Endodermal cell (in vitro differentiated cells): ENCODE measurements around a stretch of chr5.

DNA sequence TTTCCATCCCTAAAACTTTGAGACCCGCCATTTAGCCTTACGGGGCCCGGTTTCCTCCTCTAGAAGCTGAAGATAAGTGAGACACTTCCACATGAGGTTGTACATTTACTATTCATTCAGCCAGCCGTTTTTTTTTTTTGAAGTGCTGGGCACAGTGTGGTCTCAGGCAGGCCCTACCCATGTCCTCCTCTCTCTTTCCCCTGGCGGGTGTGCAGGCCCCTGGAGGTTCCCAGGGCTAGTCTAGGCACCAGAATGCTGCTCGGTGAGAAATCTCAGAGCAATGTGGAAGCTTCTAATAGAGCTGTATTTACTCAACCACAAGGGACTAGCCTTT, 107.4 kb upstream of the LARP1 start:
- PRO-cap, result unidirectional peak, minus-strand start at position 211 of the sequence

GRCh38 chr5:154692151-154692900, 62.9 kb upstream of the LARP1 start:
- PRO-cap, result no peak

GRCh38 chr5:154769106-154770083, 14.2 kb downstream of the LARP1 start:
- PRO-cap, result no peak

DNA sequence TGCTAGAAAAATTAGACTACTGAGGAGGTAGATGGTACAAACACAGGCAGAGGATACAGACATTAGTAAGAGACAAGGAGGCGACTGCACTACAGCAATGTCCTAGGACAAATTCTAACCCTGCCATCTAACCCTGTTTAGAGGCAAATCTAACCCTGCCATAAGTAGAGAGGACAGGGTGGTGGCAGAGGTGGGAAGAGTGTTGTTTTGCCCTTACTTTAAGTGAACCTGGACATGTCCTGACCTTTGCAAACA, 276 bp downstream of the FAXDC2 start:
- PRO-cap, result no peak

GRCh38 chr5:154868588-154868963, 10.1 kb downstream of the CNOT8 start:
- PRO-cap, result no peak

DNA sequence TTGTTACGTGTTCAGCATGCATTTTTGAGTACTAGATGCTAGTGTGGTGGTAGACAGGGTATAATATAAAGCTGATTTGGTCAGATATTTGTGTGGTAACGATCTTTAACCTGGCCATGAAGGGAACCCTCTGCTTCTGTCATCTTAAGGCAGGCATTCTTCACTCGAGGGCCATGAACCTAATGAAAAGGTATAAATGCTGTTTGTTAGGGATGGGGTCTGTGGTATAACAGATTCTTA, 13.4 kb downstream of the CNOT8 start:
- PRO-cap, result no peak

DNA sequence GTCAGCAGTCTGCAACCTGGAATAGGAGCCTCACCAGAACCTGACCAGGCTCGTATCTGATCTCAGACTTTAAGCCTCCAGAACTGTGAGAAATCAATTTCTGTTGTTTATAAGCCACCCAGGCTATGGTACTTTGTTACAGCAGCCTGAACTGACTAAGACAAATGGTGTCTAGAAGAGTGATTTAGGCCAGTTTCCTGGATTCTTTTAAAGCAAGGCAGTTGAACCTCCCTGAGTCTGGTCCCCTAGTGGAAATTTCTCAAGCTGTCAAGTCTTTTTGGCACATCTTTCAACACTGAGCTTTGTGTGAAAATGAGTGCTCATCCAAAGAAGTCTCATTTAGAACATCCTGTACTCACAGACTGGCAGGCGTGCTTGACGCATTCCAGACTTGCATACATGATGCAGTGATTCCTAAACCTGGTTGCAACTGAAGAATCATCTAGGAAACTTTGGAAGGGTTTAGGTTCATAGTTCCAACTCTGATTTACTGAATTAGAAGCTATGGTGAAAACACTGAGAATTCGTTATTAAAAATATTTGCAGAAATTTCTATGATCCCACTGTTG, 254.7 kb upstream of the PPP1R2B start:
- PRO-cap, result no peak

- PRO-cap, result no peak
These were observed 8.3 kb upstream of the CYFIP2 start for GRCh38 chr5:157257678-157258037.

GRCh38 chr5:157309357-157310037, 36.0 kb downstream of the FNDC9 start:
- PRO-cap, result no peak

DNA sequence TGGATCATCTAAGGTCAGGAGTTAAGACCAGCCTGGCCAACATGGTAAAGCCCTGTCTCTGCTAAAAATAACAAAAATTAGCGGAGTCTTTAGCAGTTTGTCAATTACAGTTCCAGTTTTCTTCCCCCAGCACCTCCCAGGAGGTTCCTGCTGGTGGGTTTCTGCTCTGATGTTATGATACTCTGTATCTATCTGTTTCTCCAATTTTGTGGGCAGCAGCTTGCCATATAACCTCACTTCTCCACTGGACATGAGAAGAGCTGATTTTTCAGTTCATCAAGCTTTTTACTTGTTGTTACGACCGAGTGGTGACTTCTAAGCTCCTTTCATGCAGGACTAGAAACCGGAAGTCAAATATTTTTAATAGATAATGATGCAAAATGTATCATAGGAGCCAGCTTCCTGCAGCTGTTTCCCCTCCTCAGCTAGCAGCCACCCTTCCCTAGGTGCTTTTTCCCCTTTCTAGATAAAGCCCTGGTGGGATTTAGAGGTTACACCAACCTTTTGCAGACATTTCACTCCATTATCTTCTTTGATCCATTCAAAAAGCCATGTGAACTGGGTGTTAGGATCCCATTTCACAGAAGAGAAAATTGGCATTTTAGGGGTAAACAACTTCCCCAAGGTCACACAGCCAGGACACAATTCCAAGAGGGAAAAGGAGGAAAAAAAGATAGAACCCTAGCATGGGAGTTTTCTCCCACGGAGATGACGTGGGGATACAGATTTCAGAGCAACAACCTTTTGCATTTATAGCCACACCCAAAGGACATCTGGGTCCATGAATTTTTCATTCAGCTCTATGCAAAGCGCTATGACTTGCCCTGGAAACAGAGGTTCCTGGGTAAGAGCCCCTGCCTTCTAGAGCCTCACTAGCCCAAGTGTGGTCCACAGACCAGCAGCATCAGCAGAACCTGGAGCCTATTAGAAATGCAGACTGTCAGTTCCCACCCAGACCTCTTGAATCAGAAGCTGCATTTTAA, 17.2 kb upstream of the ADAM19 start:
- PRO-cap, result no peak

- PRO-cap, result no peak
These were observed 865 bp upstream of the C5orf52 start for GRCh38 chr5:157670470-157670866.

DNA sequence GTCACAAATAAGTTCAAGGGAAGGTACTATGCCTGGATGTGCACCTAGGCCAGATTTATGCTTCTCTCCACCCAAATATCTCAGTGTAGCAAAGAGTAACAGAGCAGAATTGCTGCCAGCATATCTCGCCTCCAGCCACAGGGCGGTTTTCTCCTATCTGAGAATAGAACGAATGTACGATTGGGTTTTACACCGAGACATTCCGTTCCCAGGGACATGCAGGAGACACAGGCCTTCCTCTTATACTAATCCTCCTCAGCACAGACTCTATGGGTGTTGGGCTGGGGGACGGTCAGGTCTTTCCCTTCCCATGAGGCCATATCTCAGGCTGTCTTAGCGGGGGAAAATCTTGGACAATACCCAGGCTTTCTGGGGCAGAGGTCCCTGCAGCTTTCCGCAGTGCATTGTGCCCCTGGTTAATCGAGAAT, 14.9 kb downstream of the C5orf52 start:
- PRO-cap, result no peak

- PRO-cap, result no peak
These were observed 216.3 kb upstream of the CLINT1 start for GRCh38 chr5:158075114-158075723.

DNA sequence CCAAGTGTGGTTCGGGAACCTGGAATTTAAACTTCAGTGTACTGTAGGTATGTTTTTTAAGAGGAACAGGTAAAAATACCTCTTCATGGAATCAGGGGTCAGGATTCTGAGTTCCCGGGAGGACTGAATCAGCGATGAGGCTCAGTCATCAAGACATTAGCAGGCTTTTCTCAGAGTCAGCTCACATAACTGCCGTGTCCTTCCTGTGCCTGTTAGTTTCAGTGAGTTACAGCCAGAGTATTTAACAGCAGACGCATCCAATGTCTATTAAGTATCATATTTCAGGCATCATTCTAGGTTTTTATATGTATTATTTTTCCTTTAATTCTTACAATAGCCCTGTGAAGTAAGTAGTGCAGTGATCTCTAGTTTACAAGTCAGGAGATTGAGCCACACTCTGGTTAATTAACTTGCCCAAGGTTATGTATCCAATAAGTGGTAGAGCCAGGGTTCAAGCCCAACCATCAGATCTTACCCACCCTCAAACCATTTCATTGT, 260.9 kb upstream of the CLINT1 start:
- PRO-cap, result no peak

- PRO-cap, result no peak
These were observed 317.2 kb upstream of the CLINT1 start for GRCh38 chr5:158175993-158176658.

DNA sequence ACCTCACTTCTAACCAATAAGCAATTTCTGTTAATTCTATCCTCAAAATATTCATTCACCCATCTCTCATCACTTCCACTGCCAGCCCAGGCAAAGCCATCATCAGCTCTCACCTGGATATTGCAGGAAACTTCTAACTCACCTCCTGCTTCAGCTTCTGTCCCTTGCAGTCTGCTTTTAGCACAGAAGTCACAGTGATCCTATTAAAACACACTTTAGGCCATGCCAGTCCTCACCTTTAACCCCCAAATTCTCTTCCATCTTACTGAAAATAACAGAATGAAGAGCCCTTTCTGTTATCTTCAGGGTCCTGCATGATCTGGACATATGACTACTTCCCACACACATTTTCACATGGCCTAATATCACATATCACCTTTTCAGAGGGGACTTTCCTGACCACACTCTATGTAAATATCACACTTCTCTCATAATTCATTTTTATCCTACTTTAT, 550.5 kb upstream of the CLINT1 start:
- PRO-cap, result no peak

DNA sequence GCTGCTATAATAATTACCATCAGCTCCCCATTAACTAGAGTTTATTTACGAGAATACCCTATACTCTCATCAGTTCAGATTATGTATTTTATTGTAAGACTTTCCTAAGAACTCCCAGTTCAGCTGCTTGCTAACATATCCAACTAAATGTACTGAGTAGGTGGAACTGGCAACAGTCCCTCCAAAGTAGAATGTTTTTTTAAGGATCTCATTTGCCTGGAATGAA, 297.0 kb downstream of the EBF1 start:
- PRO-cap, result no peak

DNA sequence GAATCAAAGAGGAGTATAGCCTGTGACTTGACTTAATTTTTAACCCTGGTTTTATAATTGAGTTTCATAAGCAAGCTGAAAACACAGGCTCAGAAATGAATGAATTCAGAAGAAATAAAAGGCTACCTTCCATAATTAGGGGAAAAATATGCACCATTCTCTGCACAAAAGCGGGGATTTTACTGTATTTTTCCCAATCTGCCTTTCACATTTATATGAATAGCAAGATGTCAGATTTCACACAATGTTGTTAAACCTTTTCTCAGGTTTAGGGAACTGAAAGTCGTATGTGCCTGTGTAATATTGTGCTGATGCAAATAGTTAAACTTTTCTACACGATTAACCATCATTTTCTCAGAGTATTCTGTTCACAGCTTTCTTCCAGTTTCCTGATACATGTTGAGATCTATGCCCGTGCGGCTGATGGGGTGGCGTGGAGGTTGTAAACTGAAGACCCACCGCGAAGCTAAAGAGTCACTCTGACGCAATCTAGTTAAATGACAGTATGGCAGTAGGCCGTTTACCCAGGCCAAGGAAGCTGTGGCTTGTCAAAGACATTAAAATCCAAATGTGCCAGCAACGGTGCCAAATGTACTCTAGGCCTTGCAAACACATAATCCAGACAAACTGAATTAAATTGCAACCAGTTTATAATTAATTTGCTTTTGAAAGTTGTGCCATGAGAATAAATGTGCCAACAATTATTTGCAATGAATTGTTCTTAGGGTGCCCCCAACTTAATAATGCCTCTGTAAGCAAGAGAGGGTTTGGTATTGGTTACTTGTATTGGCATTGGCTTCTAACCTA, 145.7 kb downstream of the EBF1 start:
- PRO-cap, result no peak

- PRO-cap, result no peak
These were observed 119.8 kb downstream of the EBF1 start for GRCh38 chr5:158979695-158980549.

DNA sequence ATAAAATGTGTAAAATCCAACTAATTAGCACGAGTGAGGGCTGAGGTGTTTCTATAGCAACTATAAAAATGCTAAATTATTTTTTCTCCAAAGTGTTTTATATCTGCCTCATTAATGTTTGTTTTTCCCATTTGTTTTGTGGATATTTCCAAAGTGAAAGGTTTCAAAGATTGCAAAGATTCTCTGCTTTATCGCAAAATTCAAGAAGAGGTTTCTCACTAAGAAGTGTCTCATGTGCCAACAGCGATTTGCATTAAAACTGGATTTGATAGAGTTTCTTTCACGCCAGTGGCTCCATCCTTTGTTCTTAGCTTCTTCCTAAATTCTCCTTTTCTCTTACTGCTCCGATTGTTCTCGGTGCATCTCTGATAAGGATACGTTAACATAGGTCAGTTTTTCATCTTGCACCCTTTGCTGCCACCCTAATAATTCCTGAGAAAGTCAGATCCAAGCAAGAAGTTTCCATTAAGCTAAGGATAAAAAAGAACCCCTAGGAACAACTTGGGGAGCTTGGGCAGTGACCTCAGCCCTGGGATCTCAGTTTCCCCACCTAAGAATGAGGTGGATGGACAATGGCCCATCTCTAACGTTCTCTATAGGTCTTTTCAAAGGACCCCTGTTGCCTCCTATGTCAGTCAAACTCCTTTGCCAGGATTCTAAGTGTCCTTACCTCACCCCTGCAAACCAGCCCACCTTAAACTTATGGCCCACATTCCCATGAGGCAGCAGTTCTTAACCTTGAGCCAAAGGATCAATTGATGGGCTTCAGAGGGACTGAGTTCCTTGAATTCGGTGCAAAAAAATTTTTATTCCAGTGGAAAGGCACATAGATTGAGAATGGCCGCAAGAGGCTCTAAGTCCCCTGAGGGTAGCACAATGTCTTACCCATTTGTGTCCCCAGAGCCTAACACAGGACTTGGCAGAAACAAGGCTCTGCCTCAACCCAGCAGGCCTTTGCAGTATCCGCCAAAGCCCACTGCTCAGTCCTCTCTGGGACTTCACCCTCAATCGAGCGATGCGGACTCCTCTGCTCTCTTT, 79.9 kb downstream of the EBF1 start:
- PRO-cap, result no peak